Colon Carcinoma Metastatic in the Brain (tissue), 2 donors: ENCODE measurements around a stretch of chr1.

DNA sequence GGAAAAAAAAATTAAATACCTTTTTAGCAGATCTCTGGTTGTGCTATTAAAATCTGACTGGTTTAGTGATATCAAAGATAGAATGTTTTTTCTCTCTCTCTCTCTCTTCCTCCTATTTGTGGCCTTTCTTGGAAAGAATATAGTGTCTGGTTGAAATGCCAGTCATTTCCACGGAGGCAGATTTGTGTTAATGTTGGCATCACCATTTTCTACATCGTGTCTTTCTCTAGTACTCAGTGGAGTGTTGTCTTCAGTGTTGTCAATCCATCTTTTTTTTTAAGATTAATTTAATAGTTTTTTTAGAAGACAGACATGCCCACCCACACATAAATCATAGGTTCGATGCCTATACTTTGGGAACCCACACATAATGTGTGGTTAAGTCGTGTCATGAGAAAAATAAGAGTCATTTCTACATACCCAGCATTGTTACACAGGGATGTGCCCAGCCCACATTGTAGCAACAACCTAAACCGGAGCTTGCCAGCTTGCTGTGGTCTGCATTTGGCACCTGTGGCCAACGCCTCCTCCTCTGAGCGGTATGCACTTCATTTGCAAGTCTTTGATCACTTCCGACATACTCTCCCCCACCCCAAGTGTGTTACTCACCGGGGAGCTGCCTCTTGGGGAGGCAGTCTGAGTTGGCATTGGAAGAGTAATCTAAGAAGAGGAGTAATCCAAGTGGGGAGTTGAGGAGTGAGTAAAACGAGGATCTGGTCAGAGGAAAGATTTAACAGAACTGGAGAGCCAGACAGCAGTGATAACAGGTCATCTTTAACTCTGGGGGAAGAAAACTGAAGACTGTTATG is 3.6 kb downstream of the BCL9 start:
- PRO-cap, 2 experiments, result no peak in any of the 2 experiments

DNA sequence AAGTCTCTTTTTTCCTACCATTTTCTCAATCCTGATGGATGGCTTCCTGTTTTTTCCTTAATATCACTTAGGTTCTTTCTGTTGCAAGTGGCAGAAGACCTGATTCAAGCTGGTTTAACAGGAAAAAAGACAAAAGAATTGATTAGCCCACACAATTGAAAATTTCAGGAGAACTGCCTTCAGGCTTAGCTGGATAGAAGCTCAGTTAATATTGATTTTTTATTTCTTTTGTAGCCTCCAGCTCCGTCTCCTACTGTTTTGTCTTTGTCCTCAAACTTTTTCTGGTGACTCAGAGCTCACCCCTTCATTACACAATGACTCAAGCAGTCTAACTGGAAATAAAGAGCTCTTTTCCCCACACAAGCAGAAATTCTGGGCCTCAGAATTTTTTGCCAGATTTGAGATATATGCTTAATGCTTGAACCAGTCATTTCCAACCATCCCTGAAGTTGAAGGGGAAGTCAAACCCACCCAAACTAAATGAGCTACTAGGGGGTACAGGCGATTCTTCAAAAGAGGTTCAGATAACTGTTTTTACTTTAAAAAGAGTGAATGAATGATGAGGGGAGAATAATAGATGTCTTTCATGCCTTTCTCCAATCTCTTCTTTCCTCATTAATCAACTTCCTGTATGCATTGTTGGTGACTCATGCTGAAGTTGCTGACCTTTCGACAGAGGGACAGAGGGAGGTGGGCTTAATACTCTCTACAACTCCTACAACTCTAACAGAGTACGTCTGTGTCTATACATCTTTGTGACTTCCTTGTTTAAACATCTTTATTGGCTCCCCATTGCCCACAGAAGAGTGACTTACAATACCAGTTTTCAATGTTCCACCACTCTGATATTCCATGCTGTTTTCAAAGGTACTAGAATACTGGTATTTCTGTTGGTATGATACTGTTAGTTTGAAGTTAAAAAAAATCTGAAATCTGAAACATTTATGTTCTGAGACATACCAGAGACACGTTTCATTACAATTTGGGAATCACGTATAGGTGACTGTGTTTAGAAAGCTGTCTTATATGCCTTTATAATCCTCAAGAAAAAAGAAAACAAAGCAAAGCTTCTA is 6.2 kb upstream of the ACP6 start:
- PRO-cap, 2 experiments, result peak in 1 of 2 experiments; most common minus-strand start position 610 of the sequence (in 1)

GRCh38 chr1:147932331-147932751 is 4.1 kb downstream of the GPR89B start:
- PRO-cap, 2 experiments, result no peak in any of the 2 experiments

DNA sequence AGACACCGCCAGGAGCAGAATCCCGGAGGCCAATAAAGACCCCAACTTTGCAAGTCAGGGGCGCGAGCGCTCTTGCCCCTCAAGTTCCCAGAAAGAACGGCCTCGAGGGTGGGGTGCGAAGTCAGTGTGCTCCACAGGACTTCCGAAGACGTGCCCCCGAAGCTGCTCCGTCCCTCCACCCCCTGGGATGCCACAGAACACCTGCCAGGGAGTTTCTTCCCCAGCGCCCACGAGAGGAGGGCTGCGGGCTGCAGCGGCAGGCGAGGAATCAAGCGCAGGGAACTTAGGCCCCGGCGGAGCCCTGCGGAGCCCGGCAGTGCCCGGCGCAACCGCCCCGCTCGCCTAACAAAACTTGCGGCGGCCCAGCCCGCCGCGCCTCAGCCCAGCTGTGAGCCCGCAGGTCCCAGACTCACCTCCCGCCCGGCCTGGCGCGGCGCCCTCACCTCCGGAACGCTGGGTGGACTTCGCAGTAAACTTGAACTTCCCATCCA is 729 bp downstream of the NBPF11 start:
- PRO-cap, 2 experiments, result no peak in any of the 2 experiments

- PRO-cap, 2 experiments, result no peak in any of the 2 experiments
Measured at GRCh38 chr1:148318010-148319314, 164.6 kb downstream of the PPIAL4G start.

- PRO-cap, 2 experiments, result no peak in any of the 2 experiments
Measured at GRCh38 chr1:148385697-148386069, 97.4 kb downstream of the PPIAL4G start.

DNA sequence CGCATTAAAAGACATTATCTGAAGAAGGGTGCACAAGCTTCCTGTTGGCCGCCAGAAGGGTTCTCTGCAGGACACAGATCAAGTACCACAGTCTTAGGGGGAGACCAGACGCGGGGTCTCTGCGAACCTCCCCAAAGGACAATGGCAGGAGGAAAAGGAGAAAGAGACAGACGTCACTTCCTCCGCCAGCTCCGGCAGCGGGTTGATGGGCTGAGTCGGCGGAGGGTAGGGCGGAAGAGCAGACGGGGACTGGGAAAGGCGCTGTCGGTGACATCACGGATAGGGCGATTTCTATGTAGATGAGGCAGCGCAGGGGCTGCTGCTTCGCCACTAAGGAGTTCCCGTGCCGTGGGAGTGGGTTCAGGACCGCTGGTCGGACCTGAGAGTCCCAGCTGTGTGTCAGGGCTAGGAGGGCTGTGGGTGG is 39.0 kb upstream of the PPIAL4G start:
- PRO-cap, 2 experiments, result peak in 2 of 2 experiments; most common plus-strand start position 213 of the sequence (in 2); most common minus-strand start position 227 of the sequence (in 2)

DNA sequence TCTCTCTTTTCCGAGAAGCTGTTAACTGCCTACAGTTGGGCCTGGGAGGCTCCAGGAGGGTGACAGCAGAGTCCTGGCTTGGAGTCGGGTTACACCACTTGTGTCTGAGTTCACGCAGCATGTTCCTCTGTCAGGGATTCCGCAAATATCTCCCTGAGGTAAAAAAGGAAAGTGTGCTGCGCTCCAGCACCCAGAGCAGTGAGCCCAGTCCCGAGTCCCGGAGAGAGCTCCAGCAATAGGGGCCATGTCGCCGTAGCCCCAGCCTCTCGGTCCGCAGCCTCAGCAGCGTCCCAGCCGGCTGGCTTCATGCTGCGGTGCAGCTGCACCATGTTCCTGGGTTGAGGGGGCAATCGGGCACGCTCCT is 45.1 kb downstream of the PDE4DIP start:
- PRO-cap, 2 experiments, result no peak in any of the 2 experiments

DNA sequence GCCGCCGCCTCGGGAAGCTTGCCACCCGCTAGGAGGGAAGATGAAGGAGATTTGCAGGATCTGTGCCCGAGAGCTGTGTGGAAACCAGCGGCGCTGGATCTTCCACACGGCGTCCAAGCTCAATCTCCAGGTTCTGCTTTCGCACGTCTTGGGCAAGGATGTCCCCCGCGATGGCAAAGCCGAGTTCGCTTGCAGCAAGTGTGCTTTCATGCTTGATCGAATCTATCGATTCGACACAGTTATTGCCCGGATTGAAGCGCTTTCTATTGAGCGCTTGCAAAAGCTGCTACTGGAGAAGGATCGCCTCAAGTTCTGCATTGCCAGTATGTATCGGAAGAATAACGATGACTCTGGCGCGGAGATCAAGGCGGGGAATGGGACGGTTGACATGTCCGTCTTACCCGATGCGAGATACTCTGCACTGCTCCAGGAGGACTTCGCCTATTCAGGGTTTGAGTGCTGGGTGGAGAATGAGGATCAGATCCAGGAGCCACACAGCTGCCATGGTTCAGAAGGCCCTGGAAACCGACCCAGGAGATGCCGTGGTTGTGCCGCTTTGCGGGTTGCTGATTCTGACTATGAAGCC is 108.6 kb downstream of the PDE4DIP start:
- PRO-cap, 2 experiments, result no peak in any of the 2 experiments

DNA sequence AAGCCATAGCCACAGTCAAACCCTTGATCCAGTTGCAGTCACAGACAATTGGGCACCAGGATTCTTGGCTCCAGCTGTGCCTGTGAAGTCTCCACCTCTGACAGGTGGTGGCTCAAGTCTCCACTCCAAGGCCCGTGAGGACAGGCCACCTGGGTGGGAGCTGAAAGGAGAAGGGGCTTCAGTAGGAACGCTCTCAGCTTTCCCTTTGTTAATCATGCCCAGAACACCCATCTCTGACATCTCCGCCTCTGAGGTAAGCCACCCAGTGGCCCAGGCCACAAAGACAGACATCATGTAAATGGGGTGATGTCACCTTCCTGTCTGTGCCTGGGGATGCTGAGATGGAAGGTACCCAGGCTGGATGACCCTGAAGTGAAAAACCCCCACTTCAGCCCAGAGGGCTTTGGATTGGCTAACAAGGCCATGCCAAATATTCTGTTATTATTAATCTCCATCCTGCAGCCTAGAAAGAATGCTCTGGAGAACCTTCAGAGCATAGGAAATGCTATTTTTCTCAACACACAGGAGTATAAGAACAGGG is 10.3 kb upstream of the NBPF9 start:
- PRO-cap, 2 experiments, result no peak in any of the 2 experiments

- PRO-cap, 2 experiments, result no peak in any of the 2 experiments
Measured at GRCh38 chr1:149228205-149228994, 125.0 kb upstream of the NBPF9 start.

DNA sequence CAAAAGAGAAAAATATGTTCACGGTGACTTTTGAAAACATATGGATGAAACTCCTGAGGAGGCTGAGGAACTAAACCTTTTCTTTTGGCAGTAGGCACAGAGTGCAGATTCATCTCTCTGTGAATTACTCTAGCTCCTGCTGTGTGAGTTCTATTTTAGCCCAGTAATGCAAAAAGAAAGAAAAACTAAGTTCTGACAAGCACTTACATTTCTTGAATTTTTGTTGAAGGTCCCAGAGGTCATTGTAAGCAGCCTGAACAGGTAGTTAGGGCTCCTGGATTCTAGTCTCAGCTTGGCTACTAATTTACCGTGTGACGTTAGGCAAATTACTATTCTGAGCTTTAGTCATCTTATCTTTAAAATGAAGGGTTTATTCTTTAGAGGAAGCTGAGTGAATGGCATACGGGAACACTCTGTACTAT is 125.7 kb upstream of the NBPF9 start:
- PRO-cap, 2 experiments, result no peak in any of the 2 experiments

GRCh38 chr1:149646354-149647556 is 63.1 kb downstream of the PPIAL4C start:
- PRO-cap, 2 experiments, result peak in 2 of 2 experiments; most common minus-strand start chr1:149647176 (in 2)

DNA sequence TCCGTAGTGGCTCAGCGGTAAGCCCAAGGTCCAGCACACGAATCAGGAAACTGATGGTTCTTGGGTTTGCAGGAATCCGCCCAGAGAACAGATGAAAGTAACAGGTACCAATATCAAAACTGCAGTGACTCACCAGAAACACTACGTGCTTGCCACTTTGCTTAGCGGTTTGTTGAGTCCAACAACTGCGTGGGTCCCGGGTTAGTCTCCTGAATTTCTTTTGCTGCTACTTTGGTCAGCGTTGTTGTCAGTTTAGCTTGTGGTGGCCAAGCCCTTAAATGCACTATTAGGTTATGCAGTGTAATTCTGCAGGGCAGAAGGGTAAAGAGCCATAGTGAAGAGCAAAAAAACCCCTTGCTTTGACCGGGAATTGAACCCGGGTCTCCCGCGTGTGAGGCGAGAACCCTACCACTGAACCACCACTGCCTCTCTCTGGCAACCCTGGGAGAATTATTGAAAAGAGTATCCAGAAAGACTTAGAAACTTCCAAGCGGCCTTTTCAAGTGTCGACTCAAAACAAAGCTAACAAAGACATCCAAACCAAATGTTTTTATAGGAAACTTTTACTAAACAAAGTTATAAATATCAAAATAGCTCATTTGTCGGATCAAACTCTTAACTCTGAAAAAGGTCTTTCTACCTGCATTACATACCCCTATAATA is 74.1 kb upstream of the FCGR1A start:
- PRO-cap, 2 experiments, result peak in 2 of 2 experiments; most common minus-strand start position 420 of the sequence (in 1)

DNA sequence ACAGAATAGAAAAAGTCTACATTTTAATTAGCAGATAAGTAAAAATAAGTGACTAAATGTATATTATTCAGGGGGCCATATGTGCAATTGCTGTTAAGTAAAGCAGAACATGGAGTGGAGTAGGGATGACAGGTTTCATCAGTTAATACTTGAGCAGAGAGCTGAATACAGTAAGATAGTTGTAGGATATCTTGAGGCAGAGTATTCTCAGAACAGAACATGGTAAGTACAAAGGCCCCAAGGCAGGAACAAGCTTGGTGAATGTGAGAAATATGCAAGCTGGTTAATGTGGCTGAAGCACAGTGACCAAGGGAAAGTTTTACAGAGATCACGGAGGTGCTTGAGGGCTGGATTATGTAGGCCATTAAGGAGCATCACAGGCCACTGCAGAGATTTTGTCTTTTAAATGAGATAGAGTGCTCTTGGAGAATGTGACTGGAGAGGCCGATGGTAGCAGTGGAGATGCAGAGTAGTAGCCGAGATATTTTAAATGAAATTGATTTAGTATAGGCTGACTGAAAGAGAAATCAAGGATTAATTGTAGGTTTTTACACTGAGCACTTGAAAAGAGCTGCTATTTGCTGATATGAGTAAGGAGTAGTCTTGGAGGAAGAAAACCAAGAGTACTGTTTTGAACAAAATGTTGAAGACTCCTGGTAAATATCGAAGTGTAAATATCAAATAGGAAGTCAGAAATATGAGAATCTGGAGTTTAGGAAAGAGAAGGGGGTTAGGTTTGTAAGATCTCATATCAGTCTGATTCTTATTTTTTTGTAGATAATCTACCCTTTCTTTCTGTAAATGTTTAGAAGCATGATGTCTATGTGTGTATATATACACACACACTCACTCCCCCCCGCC is 3.0 kb upstream of the H2AC18 start:
- PRO-cap, 2 experiments, result no peak in any of the 2 experiments

GRCh38 chr1:149926243-149926742 is 1.3 kb downstream of the SF3B4 start:
- PRO-cap, 2 experiments, result no peak in any of the 2 experiments

- PRO-cap, 2 experiments, result no peak in any of the 2 experiments
Measured at GRCh38 chr1:150006569-150007285, 3.8 kb downstream of the OTUD7B start.

DNA sequence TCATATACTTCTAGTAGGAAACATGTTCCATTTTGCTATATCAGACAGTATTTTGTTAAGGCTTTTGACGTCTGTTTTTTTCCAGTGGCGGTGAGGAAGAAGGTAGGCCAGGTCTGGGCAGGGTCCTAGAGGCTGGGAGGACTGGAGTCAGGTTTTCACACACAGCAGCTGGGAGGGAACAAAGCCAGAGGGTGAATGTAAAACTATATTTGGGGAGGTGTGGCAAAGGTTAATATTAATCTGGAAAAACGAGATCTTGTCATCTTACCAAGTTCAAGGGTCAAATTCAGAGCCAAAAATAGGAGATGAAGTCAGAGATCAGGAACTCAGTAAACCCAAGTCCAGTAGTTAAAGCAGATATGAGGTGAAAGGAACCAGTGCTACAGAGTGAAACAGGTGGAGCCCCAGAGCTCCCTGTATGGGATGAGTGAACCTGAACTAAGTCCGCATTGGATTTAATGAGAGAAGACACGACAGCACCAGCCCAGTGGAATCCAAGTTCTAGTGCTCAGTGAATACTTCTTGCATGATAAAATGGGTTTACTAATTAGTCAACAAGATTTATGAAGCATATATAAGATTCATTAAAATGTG is 10.8 kb upstream of the OTUD7B start:
- PRO-cap, 2 experiments, result peak in 2 of 2 experiments; most common plus-strand start position 449 of the sequence (in 2); most common minus-strand start position 170 of the sequence (in 1)

DNA sequence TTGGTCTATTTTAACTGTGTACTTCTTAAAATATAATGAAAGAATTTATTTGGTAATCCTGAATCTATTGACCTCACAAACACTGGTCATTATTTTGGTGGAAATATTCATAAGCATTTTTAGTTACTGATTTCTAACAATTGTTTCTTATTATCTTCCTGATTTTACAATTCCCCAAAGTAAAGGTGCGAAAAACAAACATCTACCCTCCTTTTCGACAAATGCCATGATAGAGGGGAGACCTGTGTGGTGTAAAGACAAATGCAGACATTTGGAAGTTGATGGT is 1.1 kb upstream of the VPS45 start:
- PRO-cap, 2 experiments, result no peak in any of the 2 experiments

DNA sequence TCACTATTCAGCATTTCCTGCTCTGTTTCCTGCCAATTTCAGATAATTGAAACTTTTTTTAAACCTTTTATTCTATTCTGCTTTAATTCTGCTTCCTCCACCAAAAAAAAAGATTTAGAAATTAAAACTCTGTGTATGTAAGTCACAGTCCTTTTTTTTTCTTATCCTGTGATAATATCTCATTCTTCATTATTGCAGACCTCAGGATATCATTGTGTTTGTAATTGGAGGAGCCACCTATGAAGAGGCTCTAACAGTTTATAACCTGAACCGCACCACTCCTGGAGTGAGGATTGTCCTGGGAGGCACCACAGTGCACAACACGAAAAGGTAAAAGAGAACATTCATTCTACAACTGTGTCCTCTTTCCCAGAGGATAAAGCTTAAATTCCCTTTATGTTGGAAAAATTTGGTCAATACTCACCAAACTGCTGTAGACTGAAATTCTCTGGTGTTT is 39.4 kb upstream of the PLEKHO1 start:
- PRO-cap, 2 experiments, result no peak in any of the 2 experiments